Frontal cortex (tissue), 2 donors: ENCODE measurements around a stretch of chr18.

GRCh38 chr18:45106103-45106593 lies 425.5 kb downstream of the SETBP1 start:
- RAMPAGE, long total RNA = no peak

DNA sequence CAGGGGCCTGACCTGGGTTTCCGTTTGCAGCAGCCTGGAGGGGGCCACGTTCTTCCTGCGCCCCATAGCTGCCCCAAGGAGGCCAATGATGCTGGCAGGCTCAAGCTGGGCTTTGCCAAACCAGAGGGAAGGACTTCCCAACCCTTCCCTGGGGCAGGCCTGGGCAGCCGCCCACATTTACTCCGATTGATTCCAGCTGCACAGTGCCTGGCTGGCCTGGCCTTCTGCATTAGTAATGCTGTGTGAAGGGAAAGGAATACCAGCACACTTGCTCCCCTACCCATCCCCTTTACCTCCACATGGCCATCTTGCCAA lies 360.6 kb upstream of the SLC14A2 start:
- RAMPAGE, long total RNA = no peak

- RAMPAGE, long total RNA = no peak
These were observed 244.8 kb upstream of the SLC14A2 start for GRCh38 chr18:45370227-45371040.

GRCh38 chr18:45449441-45449853 lies 165.8 kb upstream of the SLC14A2 start:
- RAMPAGE, long total RNA = no peak

DNA sequence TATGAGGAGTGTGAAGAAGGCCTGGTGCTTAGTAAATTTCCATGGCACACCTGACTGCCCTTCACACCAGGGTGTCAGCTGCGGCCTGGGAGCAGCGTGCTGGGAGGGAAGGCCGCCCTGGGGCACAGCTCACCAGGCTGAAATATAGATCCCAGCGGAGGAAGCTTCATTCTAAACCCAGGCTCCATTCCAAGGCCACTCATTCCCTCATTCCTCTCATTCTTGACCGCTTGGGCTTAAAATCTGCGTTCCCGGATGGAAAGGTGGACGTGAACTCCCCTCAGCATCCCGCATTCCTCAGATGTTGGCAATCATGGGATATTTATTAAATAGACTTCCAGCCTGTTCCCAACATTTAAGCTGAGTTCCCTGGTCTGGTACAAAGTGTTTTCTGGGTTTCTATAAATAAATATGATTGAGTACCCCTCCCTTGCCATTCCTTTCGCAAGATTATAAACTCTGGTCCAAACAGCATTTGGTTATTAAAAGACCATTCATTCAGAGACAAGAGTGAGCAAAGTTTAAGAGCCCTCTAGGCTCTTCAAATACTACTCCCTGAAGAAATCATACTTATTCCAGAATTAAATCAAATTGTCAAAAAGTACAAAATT lies 22.7 kb downstream of the SLC14A2 start:
- RAMPAGE, long total RNA = no peak

DNA sequence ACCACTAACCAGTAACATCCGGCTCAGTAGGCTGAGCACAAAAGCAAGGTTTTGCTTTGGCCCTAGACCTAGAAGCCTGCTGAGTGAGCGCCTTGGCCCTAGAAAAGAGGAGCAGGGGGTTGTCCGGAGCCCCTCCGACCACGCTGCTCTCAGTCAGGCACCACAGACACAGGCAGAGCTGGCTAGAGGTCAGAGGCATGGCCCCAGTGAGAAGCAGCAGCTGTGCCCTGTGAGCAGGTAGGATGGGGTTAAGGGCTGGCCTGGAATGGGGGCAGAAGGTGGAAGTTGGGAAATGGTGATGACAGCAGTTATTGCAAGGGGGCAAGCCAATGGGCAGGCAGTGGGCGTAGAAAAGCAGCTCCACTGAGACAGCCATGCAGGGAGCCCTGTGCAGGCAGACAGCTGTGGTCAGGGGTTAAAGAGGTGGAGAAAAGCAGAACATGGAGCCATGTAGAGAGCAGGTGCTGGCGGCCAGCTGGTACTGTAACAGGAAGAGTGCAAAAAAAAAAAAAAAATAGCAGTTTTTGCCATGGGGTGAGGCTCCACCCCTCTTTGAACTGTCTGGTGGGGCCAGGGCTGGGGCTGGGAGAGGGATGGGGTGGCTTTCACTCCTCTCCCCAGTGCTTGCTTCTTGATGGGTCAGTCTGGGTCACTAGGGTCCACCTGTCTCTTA lies 36.9 kb upstream of the SLC14A1 start:
- RAMPAGE, long total RNA = no peak

DNA sequence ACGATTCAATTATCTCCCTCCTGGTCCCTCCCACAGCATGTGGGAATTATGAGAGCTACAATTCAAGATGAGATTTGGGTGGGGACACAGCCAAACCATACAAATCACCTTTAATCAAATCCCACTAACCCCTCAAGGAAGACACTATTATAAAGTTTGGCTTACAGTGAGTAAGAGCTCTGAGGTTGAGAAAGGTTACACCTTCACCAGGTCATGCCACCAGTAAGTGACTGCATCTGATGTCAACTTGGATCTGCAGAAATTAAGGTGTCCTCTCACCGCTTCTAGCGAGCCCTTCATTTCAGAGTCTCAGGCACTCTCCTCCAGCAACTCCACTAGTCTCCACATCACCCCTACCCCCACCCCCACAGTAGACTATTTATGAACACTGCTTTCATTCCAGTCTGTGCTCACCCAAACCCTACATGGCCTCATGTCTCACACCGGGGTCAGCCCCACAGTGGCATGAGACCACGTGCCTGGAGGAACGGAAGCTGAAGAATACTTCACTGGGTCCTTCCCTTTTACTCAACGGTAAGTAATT lies 47.4 kb downstream of the SLC14A1 start:
- RAMPAGE, long total RNA = no peak

DNA sequence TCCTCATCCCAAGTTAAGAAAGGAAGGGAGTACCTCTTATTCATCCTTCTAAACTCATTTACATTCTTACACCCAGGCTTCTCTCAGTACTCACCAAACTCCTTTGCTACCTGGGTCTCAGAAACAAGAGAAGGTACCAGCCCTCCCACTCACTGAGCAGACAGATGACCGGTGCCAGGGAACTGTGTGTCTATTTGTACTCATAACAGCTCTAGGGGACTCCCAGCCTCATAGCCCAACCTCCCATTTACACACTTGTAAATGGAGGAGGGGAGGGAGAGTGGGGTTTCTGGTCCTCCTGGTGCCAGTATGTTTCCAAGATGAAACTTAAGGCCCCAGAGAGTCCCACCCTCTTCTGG lies 42.8 kb upstream of the SIGLEC15 start:
- RAMPAGE, long total RNA = no peak

DNA sequence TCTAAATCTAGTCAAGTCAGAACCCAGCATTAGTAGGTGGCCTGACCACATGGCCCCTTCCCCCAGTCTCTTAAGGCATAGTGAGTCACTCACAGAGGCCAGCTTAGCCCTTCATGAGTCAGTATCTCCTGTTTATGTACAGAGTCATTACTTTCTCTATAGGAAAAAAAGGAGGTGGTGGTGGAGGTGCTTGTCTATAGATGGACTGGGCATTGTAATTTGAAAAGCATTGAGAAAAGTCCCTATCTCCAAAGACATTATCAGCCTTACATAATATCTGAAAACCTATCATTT lies 22.7 kb upstream of the SIGLEC15 start:
- RAMPAGE, long total RNA = no peak

DNA sequence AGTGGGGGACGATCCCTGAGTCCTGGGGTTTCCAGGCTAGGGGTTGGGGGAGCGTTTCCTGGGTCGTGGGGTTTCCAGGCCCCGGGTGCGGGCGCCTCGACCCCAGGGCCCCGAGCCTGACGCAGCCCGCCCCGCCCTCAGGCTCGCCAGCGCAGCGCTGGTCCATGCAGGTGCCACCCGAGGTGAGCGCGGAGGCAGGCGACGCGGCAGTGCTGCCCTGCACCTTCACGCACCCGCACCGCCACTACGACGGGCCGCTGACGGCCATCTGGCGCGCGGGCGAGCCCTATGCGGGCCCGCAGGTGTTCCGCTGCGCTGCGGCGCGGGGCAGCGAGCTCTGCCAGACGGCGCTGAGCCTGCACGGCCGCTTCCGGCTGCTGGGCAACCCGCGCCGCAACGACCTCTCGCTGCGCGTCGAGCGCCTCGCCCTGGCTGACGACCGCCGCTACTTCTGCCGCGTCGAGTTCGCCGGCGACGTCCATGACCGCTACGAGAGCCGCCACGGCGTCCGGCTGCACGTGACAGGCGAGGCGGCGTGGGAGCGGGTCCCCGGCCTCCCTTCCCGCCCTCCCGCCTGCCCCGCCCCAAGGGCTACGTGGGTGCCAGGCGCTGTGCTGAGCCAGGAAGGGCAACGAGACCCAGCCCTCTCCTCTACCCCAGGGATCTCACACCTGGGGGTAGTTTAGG lies 12.0 kb downstream of the SIGLEC15 start:
- RAMPAGE, long total RNA = no peak

DNA sequence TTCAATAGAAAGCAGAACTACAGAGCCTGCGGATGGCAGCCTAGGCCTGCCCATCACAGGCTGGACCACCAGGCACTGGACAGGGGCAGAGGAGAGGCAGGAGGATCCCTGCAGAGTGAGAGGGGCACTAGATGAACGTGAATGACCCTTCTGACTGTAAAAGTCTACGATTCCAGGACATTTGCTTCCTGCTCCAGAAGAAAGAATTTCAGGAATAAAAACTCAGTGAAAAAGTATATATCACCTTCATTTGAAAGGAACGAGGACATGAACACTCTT lies 23.7 kb downstream of the SIGLEC15 start:
- RAMPAGE, long total RNA = no peak

DNA sequence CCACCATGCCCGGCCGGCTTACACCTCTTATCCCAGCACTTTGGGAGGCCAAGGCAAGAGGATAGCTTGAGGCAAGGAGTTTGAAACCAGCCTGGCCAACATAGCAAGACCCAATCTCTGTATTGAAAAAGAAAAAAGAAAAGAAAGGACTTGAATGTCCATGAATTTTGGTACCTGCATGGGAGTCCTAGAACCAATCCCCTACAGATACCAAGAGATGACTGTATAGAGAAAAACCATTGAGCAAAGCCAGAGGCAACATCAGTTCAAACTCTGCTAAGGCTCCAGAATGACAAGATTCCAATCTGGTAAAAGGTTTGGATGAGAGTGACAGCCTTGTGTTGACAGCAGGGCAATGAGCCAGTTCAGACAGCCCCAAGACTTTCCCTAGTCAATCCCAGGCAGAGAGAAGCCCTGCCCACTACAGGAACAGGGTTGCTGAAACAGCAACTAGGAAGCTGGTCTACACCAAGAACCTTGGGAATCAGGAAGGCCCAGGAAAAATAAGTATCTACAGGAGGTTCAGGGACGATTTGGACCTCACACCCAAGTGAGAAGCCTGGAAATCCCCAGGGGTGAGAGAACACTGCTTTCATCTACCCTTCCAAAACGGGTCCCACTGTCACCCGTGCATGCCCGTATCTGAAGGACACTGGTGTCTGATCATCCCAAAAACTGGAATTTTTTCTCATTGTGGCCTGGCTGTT lies 3.3 kb downstream of the PSTPIP2 start:
- RAMPAGE, long total RNA = no peak

DNA sequence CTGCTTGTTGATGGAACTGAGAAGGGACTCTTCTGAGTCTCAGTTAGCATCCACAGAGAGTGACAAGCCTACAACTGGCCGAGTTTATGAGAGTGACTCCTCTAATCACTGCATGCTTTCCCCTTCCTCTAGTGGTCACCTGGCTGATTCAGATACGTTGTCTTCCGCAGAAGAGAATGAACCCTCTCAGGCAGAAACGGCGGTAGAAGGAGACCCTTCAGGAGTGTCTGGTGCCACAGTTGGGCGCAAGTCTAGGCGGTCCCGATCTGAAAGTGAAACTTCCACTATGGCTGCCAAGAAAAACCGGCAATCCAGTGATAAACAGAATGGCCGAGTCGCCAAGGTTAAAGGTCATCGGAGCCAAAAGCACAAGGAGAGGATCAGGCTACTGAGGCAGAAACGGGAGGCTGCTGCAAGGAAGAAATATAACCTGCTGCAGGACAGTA lies 42.2 kb downstream of the C18orf25 start:
- RAMPAGE, long total RNA = no peak

DNA sequence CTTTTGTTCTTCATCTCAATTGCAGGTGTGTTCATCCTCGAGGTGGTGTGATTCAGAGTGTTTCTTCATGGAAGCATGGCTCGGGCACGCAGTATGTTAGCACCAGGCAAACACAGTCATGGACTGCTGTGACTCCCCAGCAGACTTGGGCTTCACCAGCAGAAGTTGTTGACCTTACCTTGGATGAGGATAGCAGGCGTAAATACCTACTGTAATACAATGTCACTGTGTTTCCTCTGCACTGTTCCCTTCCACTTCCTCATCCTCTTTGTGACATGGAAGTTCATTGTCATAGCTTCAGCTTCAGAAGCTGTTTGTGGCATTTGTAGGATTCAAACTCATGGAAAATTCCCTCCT lies 70.9 kb upstream of the RNF165 start:
- RAMPAGE, long total RNA = no peak

GRCh38 chr18:46422487-46422976 lies 88.7 kb downstream of the RNF165 start:
- RAMPAGE, long total RNA = no peak

DNA sequence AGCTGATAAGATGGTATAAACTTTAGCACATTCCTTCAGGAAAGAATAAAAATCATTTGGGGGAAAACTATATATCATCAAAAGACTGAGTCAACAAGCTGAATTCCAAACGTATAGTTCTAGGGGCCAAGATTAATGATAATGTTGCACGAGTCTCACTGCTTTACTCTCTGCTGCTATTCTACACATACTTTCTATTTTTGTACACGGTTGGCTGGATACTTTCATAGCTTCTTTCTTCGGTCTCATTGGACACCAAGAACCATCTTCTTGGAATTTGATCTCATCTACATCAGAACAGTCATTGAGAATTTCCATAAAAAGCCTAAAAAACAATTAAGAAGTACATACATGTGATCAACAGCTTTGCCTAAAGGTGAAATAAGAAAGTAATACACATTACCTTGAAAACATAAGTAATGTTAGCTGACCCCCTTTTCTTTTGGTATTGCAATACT lies 72.7 kb upstream of the ST8SIA5 start:
- RAMPAGE, long total RNA = no peak

- RAMPAGE, long total RNA = no peak
These were observed 1.7 kb upstream of the HDHD2 start for GRCh38 chr18:47151959-47152372.

- RAMPAGE, long total RNA = no peak
These were observed 232.5 kb upstream of the SKOR2 start for GRCh38 chr18:47483995-47484313.

- RAMPAGE, long total RNA = no peak
These were observed 105.0 kb downstream of the SMAD2 start for GRCh38 chr18:47825442-47825858.

GRCh38 chr18:47929658-47930127 lies 766 bp downstream of the SMAD2 start:
- RAMPAGE, long total RNA = no peak